Vermiform appendix (tissue), 1 donor: ENCODE results near the genes QSOX1, IER5 and CACNA1E.

GRCh38 chr1:180080323-180080848 lies 74.3 kb upstream of the QSOX1 start:
- PRO-cap: no peak

- PRO-cap: bidirectional peak, plus-strand start at chr1:180154901, minus-strand start at chr1:180154451
Observed at GRCh38 chr1:180154017-180155237, at the start of gene QSOX1. Gene QSOX1 (plus strand): TSS chr1:180154869.

DNA sequence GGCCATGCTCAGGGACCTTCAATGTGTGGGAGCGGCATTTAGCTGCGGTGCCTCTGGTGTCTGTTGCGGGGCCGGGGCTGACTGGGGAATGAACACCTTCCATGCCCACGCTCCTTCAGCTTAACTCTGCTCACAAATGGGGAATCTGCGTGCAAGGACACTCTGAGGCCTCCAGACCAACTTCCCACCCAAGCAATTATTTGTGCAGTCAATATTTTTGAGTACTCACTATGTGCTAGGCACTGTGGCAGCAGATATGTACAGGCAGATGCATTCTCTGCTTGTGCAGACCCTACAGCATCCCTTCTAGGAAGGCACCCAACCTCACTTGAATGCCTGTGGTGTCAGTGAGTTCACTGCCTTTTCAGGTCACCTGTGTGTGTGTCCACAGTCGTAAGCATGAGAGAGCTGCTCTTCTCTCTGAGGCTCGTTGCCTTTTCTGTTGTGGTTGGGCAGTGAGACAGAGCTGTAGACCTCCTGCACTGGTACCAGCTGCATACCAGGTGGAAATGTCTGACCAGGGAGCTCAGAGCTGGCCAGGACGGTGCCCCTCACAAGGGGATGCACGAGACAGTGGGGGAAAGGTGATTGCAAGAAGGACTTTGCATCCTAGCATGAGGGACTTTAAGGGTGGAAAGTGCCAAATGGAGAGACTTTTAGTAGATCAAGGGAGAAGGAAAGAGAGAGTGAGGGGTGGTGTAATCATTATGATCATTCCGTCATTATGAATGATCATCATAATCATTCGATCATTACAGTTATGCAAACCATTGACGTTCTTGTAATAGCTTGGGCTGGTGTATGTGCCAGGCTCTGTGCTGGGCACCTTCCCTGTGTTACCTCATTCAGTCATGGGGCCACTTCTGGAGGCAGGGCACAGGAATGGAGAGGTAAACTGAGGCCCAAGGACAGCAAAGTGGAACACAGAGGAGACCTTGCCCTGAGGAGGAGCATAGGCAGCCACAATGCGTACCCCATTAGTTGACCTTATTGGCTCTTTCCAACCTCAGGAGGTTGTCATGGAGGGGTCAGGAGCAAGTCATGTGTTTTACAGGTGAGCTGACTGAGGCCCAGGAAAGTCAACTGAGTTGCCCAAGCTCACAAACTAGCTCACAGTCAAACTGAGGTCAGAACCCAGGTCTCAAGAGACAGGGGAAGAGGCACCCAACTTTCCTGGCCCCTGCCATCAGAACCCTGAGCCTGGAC lies 29.9 kb downstream of the QSOX1 start:
- PRO-cap: no peak

DNA sequence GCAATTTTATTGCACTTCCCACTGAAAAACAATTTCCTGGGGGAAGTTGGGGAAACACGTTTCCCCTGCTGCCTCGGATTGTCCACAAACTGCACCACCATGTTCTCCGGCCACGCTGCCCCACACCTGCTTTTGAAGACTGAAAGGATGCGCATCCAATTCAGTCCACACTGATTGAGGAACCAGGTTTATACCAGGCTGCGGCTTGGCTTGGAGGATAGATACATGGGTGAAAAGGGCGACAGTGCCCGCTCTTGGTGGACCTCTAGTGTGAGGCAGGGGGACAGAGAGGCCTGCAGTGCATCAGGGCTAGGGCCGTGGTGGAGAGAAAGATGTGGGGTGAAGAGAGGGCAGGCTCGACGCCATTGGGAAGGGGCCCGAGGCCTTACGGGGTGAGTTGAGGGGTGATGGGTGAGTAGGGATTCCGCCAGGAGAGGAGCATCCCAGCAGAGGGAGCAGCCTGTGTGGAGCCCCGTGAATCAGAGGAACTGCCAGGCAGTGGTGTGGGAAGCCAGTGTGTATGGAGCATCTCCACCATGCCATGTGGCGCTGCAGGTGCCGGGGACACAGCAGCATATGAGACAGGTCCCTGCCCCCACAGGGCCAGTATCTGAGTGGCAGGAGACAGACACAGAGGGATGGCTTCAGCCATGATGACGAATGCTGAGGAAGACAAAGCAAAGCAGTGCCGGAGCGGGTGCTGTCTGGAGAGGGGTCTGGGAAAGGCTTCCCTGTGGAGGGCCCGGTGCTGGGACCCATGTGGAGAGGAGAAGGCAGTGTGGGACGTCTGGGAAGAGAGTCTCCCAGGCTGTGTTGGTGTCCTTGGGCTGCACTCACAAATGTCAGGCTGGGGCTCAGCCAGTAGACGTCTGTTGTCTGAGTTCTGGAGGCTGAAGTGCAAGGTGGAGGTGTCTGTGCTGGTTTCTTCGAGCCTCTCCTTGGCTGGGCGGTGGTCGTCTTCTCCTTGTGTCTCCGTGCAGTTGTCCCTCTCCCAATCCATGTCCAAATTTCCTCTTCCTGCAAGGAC lies 36.6 kb downstream of the QSOX1 start:
- PRO-cap: no peak

- PRO-cap: no peak
Observed at GRCh38 chr1:180194036-180194431, 36.0 kb upstream of the LHX4 start.

GRCh38 chr1:180230993-180232015 lies 1.2 kb downstream of the LHX4 start:
- PRO-cap: no peak

- PRO-cap: no peak
Observed at GRCh38 chr1:180547022-180547329, 44.6 kb upstream of the ACBD6 start.

DNA sequence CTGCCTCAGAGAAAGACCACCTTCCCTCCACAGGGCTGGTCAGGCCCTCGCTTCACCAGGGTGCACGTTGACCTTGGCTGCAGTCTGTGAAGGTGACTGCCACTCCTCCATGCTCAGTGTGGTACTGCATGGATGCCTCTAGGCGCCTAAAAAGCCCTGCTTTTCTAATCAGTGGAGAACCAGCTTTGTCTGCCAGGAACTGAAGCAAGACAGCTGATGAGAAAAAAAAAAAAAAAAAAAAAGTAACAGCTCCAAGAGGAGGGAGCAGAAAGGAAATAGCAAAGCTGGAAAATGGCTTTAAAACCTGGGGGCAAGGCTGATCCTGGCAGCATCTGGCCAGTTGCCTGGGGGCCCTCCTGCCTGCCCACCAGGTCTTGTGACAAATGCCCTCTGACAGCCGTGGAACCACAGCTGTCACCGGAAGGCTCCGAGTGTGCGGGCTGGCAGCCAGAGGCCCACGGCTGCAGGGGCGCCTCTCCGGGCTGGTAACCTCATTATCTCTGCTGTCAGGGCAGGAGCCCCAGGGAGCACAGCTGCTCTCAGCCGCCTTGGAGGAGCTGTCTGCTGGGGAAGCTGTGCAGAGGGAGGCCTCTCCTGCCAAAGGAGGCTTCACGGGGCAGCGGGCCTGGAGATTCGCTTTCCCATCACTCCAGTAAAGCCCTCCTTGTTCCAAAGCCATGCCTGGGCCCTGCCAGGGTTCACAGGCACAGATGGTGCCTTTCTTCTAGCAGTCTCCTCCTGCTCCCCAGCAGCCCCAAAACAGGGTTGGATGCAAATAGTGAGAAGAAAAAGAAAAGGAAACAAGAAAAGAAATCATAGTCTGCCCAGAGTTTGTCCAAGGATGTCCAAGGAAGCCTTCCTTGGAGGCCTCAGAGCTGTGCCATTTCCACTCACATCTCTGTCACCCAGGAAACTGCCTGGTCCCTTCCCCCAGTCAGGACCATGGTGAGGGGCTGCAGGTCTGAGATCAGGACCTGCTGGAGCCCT lies 13.8 kb downstream of the KIAA1614 start:
- PRO-cap: no peak

GRCh38 chr1:181088583-181089002 lies at the start of gene IER5:
Gene IER5 (plus strand): TSS chr1:181088700.
- PRO-cap: bidirectional peak, plus-strand start at chr1:181088700, minus-strand start at chr1:181088526

GRCh38 chr1:181151666-181152515 lies 63.4 kb downstream of the IER5 start:
- PRO-cap: no peak

- PRO-cap: no peak
Observed at GRCh38 chr1:181483429-181483750, at the start of gene CACNA1E. Gene CACNA1E (plus strand): TSS chr1:181483517.

GRCh38 chr1:181501051-181501404 lies 17.7 kb downstream of the CACNA1E start:
- PRO-cap: unidirectional peak, minus-strand start at chr1:181501129

GRCh38 chr1:182002641-182002928 lies 58.9 kb downstream of the ZNF648 start:
- PRO-cap: no peak

- PRO-cap: no peak
Observed at GRCh38 chr1:182383136-182384201, 8.1 kb downstream of the GLUL start.

DNA sequence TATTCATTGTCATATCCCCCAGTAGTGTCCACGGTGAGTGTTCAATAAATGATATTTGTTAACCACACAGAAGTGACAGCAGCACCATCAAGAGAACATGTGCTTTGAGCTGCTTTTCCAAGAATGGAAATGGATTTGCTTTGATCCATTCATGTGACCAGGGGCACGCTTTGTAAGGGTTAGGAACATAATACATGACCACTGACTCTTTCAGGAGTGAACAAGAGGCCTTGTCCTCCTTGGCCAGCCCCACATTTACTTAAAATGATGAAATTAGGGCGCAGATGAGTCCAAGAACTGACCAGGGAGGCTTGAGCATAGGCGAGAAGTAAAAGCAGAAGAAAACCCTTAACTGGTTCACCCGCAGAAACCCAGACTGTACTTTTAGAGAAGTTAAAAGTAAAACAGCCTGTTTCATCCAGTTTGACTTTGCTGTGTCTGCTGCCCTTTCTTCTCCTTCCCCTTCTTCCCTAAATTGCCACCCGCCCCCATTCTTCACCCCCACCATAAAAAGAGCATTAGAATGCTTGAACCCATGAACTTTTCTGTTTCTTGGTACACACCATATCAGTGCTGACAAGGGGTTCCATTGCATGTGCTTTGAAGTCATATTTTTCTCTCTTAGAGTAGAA lies 2.5 kb upstream of the GLUL start:
- PRO-cap: no peak

DNA sequence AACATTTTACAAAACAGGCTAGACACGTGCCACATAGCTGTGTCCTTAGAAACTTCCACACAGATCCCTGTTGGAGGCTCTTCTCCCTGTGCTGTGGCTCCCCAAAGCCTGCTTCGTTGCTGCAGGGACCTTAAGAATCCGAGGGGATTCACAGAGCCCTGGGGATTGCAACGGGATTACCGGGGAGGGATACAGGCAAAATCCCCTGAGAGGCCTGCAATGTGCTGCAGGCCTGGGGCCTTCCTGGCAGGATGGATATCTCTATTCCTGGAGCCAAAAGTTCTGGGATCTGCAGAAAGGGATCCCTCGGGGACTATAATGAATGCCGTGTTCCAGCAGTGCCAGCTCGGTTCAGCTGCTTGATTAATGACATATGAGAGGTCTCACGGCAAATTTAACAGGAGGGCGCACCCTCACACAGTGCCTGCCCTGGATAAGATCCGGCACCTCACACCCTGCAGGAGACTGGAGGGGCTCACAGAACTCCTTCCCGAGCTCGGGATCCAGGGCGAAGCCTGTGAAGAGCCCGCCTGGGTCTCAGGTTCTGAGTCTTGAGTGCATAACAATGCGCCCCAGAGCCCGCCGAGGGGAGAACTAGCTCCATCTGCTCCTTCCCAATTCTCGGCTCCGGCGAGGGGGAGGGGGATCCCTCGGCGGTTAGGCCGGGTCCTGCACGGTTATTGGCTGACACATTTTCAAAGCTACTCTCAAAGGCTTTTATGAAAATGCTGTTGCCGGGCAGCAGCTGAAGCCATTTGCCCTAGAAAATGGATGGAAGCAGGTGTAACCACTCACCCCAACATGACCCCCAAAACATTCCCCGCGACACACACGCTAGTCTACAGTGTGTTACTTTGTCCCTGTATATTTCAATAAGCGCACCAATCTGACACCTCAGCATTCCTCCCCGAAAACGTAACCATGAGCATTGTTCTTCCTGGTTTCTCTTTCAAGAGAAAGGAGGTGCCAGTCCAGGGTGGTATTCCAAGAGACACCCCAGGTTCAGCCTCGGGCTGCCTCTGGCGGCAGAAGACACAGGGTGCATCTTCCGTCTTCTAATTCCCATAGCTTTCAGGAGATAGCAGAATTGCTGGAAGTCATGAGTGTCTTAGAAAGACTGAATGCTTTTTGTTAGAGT lies 15.5 kb upstream of the RGS8 start:
- PRO-cap: no peak

DNA sequence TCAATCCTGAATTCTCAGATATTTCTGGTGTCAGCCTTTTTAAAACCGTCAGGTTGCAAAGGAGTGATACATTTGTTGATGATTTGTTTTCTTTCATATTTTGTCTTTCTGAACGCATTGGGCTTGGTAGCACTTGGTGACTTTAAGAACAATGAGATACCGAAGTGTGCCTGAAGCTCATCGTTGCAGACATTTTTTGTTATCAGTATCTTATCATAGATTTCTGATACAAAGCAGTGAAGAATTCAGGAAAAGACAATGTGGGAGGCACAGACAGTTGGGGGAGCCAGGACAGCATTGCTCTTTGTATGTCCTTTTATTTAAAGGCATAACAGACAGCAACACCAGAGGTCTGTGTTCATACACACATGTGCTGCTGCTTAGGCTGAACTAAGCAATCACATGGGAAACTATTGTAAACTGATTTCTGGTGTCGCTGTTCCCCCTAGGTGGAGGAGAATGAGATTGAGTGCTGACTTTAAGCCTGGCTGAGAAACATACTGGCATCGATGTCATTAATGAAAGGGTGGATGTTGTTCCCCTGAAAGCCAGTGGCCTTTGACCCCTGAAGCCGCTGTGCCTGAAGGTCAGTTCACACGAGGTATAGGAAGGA lies 16.1 kb downstream of the DHX9 start:
- PRO-cap: no peak

- PRO-cap: no peak
Observed at GRCh38 chr1:182876773-182877205, 37.6 kb downstream of the DHX9 start.

GRCh38 chr1:182878749-182879584 lies 39.8 kb downstream of the DHX9 start:
- PRO-cap: no peak

DNA sequence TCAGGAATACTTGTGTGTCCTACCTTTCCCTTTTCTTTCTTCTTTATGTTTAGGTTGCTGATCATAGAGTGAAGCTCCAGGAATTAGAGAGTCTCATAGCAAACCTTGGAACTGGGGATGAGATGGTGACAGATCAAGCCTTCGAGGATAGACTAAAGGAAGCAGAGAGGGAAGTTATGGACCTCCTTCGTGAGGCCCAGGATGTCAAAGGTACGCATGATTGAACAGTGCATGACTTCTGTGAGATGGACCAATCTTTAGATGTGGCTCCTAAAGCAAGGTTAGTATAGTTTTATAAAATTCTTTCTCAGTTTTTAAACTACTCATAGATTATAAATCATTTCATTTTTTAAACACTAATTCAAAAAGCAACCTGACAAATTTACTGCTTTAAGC lies 57.5 kb upstream of the LAMC2 start:
- PRO-cap: no peak